Measurements from ENCODE around the genes TAF1C and KIAA0513.

- PRO-cap: bidirectional peak, plus-strand start at chr16:82628060, minus-strand start at chr16:82628056
Measured at GRCh38 chr16:82627830-82628711, 1.3 kb downstream of the CDH13 start.

- PRO-cap: no peak
Measured at GRCh38 chr16:82628712-82629349, 2.1 kb downstream of the CDH13 start.

GRCh38 chr16:83288883-83289233 lies 518.9 kb upstream of the HSBP1 start:
- PRO-cap: no peak

DNA sequence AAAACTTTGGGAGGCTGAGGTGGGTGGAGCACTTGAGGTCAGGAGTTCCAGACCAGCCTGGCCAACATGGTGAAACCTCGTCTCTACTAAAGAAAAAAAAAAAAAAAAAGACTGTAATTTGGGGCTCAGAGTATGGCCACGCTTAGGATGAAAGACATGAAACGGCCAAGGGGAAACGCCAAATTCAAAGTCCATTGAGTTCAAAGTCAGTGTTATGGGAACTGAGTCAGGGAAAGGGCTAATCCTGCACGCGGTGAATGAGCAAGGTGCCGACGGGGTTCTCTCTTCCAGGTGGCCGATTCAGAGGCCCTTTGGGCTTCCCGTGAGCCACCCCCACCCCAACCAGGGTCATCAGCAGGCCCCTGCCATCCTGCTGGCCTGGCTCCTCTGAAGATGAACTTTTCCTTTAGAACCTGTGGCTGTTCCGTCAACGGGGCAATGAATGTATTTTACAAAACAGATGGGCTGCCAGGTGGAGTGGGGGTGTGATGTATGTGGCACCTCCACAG lies 7.4 kb upstream of the OSGIN1 start:
- PRO-cap: no peak

- PRO-cap: no peak
Measured at GRCh38 chr16:84055569-84056183, 13.1 kb upstream of the SLC38A8 start.

- PRO-cap: no peak
Measured at GRCh38 chr16:84175669-84176498, 11.0 kb downstream of the TAF1C start.

GRCh38 chr16:84177583-84177914 lies 9.3 kb downstream of the TAF1C start:
- PRO-cap: no peak

GRCh38 chr16:84186435-84187427 lies at the start of gene TAF1C:
Gene TAF1C (minus strand): TSS chr16:84187057.
- PRO-cap: unidirectional peak, minus-strand start at chr16:84187033

DNA sequence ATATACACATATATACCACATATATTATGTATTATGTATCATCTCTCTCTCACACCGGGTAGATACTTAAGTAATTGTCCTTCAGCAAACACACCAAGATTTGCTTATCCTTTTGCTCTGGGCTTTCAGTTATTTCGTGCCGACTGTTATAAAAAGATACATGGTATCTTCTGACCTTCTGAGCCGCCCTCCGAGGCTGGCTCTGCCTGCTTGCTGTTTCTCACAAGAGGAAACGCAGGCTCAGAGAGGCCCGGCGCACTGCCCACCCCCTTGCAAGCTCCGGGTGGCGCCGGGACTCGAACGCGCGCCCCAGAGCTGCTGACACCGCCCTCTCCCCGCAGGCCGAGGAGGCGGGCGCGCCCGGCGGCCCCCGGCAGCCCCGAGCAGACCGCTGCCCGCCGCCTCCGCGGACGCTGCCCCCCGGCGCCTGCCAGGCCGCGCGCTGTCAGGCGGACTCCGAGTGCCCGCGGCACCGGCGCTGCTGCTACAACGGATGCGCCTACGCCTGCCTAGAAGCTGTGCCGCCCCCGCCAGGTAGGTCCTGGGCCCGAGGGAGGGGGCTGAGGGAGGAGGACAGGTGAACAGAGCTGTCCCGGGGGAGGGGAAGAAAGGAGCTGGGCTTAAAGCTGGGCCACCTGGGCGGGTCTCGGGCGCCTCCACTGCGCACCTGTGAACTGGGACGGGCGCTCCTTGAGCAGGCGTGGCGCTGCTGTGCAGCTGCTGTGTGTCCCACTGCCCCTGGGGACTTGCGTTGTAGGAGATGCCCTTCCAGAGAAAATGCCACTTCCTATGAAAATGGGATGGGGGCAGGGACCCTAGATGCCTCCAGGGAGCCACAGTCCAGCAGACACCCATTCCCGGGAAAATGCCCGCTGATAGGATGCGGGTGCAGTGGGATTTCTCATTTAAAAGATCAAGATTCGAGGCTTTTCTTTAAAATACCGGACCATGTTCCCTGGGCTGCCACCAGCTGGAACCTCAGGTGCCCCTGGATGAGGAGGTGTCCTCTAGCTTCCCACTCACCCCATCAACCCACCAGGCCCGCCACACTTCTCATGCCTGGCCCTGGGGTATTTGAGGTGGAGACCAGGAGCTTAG lies 18.3 kb downstream of the WFDC1 start:
- PRO-cap: no peak

- PRO-cap: no peak
Measured at GRCh38 chr16:84362250-84362795, 6.0 kb upstream of the ATP2C2 start.

- PRO-cap: unidirectional peak, plus-strand start at chr16:84595217
Measured at GRCh38 chr16:84594753-84595476, 23.0 kb downstream of the COTL1 start.

DNA sequence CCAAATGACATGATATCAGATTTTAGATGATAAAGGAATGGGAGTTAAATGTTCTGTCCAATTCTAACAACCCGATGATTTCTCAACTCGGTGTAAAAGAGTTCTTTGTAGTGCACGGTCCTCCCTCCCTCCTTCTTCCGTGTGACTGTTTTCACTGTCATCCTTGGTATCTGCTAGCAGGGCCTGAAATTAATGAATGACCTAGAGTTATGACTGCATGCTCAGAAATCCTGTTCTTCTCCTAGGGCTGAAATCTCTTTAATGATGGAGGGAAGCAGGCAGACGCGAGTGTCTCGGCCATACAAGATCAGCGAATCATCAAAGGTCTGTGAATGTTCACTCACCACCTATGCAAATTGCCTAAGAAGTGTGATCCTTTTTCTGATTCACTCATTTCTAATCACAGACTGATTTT lies 2.3 kb downstream of the KLHL36 start:
- PRO-cap: unidirectional peak, minus-strand start at position 143 of the sequence

DNA sequence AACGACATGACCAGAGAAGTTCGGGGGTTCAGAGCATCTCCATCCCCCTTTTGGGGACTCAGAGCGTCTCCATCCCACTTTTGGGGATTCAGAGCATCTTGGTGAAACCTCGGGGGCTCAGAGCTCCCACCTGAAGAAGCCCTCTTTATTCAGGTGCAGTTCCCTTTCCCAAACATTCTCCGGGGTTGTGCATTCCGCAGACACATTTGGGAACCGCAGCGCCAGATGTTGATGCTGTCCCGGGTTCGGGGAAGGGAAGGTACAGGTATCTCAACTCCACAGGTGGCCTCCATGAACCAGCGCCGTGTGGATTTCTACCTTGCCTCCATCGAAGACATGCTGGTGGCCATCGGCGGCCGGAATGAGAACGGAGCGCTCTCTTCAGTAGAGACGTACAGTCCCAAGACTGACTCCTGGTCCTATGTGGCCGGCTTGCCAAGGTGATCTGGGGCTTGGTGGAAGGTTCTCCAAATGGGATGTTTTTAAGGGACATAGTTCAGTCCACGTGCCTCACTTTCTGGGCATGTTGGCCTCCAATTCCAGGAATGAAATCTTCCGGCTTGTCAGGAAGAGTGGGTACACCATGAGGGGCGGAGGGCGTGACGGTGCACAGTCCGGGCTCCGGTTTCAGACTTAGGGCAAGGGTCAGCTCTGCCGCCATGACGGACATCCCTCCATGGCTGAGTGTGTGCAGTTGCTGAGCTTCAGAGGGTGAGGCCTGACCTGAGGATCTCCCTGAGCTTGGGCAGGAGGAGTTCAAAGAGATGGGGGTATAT lies 11.4 kb downstream of the KLHL36 start:
- PRO-cap: no peak

GRCh38 chr16:84774784-84775168 lies 45.0 kb upstream of the CRISPLD2 start:
- PRO-cap: bidirectional peak, plus-strand start at chr16:84775036, minus-strand start at chr16:84774938

DNA sequence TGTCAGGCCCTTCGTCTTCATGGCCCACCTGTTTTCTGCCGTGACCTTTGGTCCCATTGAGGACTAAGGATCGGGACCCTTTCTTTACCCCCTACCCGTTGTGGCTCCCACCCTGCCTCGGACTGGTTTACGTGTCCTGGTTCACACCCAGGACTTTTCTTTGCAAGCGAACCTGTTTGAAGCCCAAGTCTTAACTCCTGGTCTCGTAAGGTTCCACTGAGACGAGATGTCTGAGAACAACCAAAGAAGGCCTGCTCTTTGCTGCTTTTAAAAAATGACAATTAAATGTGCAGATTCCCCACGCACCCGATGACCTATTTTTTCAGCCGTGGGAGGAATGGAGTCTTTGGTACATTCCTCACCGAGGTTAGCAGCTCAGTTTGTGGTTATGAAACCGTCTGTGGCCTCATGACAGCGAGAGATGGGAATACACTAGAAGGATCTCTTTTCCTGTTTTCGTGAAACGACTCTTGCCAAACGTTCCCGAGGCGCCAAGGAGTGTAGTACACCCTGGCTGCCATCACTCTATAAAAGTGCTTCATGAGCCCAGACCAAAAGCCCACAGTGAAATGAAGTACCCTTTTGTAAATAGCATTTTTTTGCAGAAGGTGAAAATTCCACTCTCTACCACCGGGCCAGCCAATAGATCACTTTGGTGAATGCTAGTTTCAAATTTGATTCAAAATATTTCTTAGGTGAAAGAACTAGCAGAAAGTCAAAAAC lies 87.7 kb downstream of the CRISPLD2 start:
- PRO-cap: no peak

GRCh38 chr16:84976247-84976856 lies 35.0 kb downstream of the ZDHHC7 start:
- PRO-cap: no peak

DNA sequence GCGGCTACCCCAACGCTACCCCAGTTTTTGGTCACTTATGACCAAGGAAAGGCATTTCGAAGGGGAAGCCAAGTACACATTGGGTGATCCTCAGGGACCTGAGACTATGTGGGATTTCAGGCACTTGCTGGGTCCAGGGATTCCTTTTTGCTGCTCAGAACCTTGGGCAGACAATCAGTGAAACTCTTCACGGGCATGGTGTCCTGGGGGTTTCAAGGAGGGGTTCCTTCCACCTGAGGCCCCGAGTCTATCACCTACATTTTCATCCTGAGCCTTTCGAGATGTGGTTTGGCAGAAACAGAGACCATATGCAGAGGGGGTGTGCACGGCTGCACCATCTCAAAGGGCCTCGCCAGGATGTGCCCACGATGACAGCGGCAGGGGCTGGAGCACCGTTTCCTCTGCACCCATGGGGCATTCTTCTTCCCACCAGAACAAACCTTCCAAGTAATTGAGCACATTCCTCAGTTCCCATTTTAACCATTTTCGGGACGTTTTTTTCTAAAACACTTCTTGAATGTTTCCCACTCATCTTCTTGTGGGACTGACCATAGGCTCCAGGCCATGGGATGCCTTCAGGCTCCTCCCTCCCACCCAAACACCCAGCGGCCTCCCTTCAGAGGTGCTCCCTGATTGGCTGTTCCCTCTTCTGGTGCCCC lies 26.7 kb downstream of the ZDHHC7 start:
- PRO-cap: no peak

DNA sequence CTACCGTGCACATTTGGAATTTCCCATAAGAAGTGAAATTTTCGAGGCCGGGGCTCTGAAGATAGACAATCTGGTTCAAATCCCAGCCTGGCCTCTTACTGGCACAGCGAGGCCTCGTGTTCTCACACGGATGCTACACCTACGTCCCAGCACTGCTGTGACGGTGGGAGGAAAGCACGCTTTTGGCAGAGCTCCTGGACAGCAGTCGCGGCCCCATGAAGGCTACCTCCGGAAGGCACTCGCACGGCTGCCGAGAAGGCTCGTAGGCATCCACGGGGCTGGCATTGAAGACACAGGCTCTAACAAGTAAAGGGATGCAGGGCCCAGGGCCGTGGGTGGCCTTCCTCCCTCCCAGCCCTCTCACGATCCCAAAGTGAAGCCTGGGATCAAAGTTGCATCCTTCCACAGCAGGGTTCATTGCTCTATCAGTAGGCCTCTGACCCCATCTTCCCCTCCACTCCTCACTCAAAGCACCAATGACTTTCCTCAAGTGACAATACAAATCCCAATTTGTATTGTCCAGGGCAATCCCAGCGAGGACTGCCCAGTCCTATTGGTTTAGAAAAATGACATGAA lies 25.0 kb downstream of the ZDHHC7 start:
- PRO-cap: no peak

DNA sequence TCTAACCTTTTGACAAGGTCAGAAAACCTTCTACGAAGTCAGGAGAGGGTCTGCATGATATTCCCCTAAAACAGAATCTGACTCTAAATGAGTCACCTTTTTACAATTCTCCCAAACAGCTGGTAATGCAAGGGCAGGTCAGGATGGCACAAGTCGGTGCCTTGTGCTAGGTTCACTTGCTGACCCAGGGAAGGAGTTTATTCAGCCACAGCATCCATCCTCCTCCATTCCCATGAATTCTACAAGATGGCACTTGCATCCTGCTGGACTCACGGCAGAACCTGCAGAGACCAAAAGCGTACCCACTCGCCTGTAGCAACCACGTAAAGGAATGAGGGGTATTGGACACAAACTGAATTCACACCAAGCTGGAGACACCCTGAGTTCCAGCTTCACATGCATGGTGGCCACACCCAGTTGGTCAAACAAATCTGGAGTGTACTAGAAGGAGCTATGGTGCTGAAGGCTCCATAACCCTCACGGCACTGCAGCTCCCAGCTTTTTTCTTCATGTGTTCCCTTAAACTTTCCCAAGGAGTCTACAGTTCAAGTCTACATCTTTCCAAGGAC lies 1.5 kb upstream of the KIAA0513 start:
- PRO-cap: no peak

- PRO-cap: bidirectional peak, plus-strand start at chr16:85027711, minus-strand start at chr16:85027631
Measured at GRCh38 chr16:85027322-85028297, at the start of gene KIAA0513. Gene KIAA0513 (plus strand): TSS chr16:85027795.